Sigmoid colon (tissue), 4 donors: ENCODE data around the genes OR9K2 and OR10P1.

DNA sequence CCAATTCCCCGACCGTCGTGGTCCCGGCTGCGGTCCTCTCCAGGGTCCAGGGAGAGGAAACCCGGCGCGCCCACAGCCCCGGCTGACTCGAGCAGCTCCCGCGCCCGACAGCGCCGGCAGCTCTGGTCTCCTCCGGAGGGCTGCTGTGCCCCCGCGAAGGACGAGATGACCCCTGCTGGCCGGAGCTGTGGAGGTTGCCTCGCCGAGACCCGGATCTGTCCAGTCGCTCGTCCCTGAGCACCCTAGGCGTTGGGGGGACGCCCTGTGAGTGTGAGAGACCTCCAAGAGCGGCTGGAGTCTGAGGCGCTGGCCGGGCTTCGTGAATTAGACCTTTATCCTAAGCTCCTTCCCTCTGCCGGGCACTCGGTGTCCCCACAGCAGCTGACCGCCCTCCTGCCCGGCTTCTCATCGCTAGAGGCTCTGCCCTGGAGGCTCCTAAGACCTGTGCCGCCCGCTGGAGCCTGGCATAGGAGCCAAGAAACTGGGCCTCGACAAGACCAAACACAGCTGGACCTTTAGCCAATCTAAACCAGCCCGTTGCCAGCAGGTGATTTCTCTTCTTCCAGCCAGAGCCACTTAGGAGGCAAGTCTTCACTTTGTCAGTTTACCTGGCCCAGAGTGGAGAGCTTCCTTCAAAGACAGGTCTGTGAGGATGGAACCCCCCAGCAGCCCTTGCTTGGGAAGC is 6.8 kb downstream of the HOXC12 start:
- PRO-cap: no peak
- RAMPAGE, long total RNA, 4 experiments: no peak in any of the 4 experiments

DNA sequence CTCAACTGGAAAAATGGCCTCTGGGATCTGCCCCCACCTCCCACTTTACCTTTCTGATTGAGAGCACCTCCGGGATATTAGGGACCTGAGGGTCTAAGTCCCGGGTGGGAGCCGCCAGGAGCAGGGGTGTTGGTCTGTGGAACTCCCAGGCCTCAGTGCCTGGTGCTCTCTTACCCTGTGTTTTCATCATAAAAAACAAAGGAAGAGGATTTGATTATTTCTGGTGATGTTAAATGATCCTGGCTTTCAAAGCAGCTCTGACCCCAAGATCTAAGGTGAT is 5.8 kb upstream of the HOXC11 start:
- PRO-cap: no peak
- RAMPAGE, long total RNA, 4 experiments: no peak in any of the 4 experiments

GRCh38 chr12:53994728-53995246 is 5.2 kb upstream of the HOXC9 start:
- PRO-cap: no peak
- RAMPAGE, long total RNA, 4 experiments: no peak in any of the 4 experiments

DNA sequence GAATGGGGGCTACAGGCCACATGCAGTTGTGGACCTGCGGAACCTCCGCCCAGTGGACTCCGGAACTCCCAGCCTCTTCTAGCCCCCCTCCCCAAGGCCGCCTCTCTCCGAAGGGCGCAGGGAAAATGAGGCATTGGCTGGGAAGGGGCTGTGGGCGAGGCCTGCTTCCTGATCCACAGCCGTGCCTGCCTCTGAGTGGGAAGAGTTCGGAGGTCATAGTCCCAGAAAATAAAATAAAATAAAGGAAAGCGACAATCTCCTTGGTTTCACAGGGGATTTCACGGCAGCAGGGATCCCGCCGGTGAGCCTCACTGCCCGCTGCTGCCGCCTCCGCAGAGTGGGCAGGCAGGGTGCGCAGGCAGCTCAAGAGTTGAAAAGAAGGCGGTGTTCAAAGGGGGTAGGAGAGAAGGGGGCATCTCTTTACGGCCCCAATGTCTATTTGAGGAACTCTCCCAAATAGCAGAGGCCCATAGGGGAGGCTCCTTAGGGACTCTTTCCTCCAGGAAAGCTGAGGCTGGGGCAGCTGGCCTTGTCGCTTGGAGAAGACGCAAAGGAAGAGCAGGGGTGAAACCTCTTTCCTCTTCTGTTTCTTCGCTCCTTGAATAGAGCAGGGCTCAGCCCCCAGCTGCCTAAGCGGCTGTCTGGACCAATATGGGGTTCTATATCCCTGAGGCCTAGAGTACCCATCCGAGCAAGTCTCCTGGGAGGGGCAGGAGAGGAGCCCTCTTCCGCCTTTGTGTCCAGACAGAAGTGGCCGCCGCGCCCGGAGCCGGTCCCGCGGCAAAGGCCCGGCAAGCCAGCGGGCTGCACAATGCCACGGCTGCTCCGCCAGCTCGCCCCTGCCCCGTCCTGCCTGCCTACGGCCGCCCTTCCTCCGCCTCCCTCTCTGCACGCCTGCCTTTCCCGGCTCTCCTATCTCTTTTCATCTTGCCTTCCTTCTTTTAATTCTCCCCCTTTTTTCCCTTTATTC is 2.9 kb upstream of the HOXC9 start:
- PRO-cap: no peak
- RAMPAGE, long total RNA, 4 experiments: no peak in any of the 4 experiments

- PRO-cap: no peak
- RAMPAGE, long total RNA, 4 experiments: start-site peak on the plus strand in 2 of 4 experiments, at chr12:54126168-54126232 at its widest, 12 to 24 reads per replicate
Measured at GRCh38 chr12:54125692-54127019, 62.6 kb downstream of the SMUG1 start.

DNA sequence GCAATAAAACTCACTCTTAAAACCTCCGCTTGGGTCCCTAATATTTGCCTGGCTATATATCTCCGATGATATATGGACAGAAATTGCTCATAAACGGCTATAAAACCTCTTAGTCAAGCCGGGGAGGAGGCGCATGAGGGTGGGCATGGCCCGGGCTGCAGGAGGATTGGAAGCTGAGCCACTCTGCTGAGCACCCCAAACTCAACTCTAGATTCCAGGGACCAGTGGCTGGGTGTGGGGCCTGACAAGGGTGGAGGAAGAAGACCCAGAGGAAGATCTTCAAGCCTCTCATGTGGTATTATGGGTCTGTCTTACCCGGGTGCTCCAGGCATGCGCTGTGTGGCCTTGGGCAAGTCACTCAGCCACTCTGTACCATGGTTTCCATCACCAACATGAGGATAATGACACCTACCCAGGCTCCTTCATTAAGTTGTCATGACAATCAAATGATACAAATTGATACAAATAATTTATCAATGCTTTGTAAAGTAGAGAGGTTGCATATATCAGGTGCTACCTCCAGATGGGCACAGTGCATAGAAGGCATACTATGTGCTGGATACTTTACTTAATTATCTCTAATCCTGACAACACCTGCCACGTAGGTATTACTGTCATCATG is 41.2 kb downstream of the SMUG1 start:
- PRO-cap: no peak
- RAMPAGE, long total RNA, 4 experiments: no peak in any of the 4 experiments

DNA sequence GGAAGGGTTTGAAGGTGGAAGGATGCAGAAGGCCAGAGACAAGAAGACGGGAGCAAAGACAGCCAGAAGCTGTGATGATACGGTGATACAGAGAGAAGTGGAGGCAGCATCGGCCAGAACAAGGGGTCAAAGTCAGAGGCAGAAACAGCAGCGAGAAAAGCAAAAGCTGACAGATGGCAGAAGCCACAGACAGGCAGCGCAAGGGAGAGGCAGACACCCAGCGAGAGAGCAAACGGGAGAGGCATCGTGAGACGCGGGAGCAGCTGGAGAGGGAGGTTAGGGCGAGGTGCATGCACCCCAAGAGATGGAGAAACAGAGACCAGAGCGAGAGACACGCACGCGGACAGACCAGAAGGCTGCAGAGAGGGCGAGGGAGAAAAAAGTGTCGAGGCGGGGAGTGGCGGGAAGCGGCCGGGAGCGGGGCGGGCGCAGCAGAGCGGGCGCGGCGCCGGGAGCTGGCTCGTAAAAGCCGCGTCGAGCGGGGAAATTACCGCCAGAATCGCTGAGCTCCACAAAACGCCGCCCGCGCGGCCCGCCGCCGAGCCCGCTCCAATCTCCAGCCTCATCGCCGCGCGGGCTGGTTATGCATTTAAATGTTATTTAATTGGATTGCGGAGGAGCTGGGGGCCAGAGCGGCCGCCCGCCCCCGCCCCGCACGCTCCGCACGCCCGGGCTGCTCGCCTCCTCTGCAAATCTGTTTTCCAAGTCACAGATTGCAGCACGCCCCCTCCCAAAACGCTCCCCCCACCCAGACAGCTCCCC is 15.6 kb downstream of the SMUG1 start:
- PRO-cap: no peak
- RAMPAGE, long total RNA, 4 experiments: no peak in any of the 4 experiments

DNA sequence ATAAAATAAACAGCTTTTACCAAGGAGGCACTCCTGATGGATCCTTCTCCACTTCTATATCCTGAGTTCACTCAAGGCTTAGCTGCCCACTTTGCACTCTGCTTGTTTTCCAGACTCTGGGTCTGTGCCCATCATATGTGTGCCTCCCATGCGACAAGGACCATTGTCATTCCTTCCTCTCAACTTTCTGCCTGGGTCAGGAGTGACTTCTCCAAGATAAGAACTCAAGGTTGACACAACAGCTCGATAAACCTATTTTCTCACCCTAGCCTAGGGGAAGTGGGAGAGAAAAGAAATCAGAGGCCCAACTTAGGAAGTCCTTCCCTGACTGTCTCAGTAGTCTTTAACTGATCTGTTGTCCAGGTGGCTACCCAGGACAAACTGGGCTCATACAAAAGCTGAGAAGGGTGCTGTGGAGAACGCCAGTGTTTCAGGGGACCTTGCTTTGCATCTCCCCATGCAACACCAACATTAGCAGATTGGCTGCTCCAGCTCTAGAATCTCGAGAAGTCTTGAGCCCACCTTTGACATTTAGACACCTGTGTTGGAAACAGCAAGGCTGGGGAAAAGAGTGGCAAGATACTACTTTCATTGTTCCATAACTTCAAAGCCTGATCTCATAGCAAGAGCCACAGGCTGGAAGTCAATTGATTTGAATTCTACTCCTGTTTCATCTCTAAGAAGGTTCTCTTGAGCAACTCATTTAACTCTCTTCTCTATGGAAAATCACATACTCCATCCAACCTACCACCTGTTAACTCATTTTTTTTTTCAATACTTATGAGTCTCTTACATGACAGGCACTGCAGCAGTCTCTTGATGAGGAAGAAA is 1.5 kb downstream of the SMUG1 start:
- PRO-cap: no peak
- RAMPAGE, long total RNA, 4 experiments: no peak in any of the 4 experiments

DNA sequence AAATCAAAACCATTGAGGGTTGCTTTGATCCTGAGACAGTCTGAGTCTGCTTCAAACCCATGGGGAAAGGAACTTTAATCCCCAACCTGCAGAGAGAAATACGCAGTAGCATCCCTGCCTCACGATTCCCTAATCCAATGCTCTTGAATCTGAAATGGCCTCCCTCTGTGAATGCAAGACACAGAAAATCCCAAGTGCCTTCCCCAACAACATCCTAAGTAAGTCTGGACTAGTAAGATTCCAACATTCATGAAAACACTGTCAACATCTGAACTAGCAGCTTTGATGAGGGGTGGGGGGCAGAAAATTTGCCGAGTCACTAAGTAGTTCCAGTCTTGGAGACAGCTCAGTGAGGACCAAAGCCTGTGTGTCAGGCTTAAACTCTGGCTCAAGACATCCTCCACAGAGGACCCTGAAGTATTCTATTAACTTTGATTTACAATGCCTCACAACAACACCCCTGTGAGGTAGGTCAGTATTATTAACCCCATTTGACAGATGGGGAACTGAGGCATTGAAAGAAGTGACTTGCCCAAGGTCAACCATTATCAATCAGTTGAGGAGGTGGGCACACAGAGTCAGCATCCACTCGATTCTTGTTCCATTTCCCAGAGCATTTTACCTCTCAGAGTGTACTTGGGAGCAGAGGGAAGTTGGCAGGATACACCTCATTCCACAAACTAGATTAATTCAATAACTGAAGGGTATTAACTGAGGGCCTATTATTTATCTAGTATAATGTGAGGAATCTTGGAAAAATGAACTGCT is 43.4 kb upstream of the SMUG1 start:
- PRO-cap: no peak
- RAMPAGE, long total RNA, 4 experiments: no peak in any of the 4 experiments

- PRO-cap: no peak
- RAMPAGE, long total RNA, 4 experiments: no peak in any of the 4 experiments
Measured at GRCh38 chr12:54294229-54295091, 6.4 kb downstream of the NFE2 start.

GRCh38 chr12:54337407-54337869 is 12.5 kb downstream of the COPZ1 start:
- PRO-cap: no peak
- RAMPAGE, long total RNA, 4 experiments: no peak in any of the 4 experiments

DNA sequence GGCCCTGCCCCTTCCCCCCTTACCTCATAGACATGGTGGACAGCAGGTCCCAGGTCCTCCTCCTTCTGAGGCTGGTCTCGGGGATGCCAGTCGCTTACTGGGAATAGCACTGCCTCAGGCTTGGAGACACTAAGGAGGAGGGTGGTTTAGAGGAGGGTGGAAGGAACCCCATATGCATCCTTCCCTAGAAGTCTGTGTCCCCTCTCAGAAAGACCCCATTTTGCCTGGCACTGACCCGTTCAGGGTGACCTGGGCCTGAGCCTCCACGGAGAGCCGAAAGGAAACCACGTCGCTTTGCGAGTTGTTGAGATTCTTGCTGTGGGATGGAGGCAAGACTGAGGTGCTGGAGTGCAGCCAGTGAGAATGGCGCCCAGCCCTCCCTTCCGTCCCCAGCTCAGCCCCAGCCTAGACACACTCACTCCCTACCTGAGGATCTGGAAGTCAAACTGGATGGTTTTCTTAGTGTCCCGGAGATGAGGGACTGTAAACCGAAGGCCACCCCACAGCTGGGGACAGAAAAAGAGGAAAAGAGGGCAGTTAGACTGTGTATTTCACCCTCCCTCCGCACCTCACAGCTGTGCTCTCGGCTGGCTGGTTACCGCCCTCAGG is 16.9 kb upstream of the ZNF385A start:
- PRO-cap: no peak
- RAMPAGE, long total RNA, 4 experiments: no peak in any of the 4 experiments

- PRO-cap: bidirectional peak, plus-strand start at chr12:54418371, minus-strand start at chr12:54418156; unidirectional peak, minus-strand start at chr12:54418417
- RAMPAGE, long total RNA, 4 experiments: no peak in any of the 4 experiments
Measured at GRCh38 chr12:54417990-54418726, 908 bp downstream of the ITGA5 start.

DNA sequence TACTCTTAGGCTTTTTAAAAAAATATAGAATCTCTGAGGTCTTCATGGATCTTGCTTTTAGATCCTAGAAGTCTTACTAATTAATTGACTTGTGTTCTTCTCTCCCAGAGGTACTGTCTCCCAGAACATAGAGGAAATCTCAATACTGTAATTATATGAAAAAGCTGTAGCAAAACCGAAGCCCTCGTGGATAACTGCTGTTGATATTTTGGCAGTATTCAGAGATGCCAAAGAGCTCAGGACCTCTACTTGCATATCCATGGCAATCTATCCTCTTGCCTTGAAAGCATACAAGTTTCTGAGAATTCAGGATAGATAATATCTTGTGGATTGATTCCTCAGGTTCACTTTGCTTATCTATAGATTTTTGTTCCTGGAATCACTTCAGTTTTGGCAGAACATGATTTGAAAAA is at the start of gene OR9K2:
Gene OR9K2 (plus strand): TSS at position 232 of the 413 bp plus-strand sequence.
- PRO-cap: no peak
- RAMPAGE, long total RNA, 4 experiments: no peak in any of the 4 experiments

- PRO-cap: no peak
- RAMPAGE, long total RNA, 4 experiments: no peak in any of the 4 experiments
Measured at GRCh38 chr12:55636741-55637045, at the start of gene OR10P1. Gene OR10P1, plus strand, starts transcription at chr12:55636892.

DNA sequence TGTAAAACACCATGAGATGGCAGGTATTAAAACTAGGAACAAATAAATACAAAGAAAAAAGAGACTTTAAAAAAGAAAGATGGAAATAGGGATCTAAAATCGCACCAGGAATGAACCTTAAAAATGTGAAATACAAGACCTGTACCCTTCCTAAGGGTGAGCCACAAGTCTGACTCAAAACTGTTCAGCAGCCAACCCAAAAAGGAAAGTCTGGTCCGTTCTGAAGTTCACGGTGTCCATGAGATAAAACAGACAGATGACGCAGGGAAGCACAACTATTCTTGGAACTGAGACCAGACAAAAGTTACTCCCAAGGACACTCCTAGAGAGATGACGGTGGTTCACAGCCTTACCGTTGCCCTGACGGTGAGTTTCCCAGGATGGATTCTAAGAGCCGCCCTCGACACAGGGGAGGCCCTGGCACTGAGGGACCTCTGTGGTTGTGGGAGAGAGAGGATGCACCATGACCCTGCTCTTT is 22.1 kb upstream of the METTL7B start:
- PRO-cap: no peak
- RAMPAGE, long total RNA, 4 experiments: no peak in any of the 4 experiments

DNA sequence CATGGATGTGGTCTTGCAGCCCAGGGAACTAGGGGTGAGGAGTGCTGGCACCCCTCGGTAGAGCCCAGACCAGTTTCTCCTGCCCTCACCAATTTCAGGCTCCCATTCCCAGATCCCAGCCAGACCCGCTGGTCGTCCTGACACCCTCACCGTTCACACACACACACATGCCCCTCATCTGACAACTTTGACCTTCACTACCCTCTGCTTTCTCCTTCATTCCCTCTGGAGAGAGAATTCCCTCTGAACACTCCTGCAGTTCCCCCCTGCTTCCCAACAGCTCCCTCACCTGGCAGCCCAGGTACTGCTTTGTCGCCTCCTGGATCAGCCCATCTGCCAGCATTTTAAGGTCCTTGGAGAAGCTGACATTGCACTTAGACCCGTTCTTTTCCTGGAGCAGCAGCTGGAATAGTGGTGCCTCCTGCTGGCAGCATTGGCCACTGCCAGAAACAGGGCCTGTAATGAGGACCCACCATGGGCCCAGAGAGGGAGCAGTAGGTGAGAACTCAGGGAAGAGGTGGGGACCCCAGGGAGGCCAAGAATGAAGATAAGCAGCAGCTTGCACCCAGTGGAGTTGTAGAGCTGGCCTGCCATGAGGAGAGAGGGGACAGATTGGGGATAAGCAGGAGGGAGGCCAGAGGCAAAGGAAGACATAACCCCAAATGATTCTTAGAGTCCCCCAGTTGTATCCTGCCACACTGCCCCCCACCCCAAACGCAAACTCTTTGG is 5.8 kb upstream of the GDF11 start:
- PRO-cap: no peak
- RAMPAGE, long total RNA, 4 experiments: no peak in any of the 4 experiments

DNA sequence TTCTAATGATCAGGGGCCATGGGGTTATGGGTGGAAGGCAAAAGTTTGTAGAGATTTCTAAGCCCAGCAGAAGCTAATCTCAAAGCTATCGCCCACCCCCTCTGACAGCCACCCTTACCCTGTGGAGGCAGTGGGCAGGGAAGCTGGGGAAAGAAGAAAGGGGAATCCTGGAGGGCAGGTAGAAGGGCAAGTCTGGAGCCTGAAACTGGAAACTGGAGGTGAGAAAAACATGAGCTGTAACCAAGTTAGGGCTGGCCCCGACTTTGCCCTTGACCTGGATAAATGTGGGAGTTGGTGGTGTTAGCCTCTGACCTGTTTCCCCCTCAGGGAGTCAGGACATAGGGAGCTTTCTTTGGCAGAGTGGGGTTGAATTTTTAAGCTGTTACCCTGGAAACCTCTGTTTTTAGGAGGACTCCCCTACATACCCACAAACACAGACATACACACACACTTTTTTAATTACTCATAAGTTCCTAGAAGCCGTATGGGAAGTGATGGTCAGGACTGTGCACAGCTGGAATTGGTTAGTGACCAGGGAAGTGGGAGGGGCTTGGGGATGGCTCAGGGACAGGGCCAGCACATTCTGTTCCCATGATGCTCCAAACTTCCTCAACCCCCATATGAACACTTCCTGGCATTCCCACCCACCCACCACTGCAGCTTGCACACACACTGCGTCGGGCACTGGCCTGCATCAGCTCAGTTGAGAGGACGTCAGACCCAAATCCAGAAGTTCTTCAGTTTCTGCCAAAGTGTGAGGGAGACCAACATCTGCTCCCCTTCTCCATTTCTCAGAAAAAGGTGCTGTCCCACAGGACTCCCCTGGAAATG is 5.0 kb upstream of the MMP19 start:
- PRO-cap: bidirectional peak, plus-strand start at position 668 of the sequence, minus-strand start at position 441 of the sequence
- RAMPAGE, long total RNA, 4 experiments: no peak in any of the 4 experiments

- PRO-cap: no peak
- RAMPAGE, long total RNA, 4 experiments: no peak in any of the 4 experiments
Measured at GRCh38 chr12:55933208-55934028, 2.5 kb downstream of the DGKA start.

GRCh38 chr12:55935264-55936741 is 4.8 kb downstream of the DGKA start:
- PRO-cap: no peak
- RAMPAGE, long total RNA, 4 experiments: no peak in any of the 4 experiments